ENCODE results near the gene ENTPD2.

GRCh38 chr9:136364273-136364959 is 872 bp upstream of the DNLZ start:
- PRO-cap, 5 experiments, result no peak in any of the 5 experiments
- RAMPAGE, long total RNA, 2 experiments, result no peak in any of the 2 experiments
- RRBS, result 48% methylated on average over 13 of the region's 38 CpGs

DNA sequence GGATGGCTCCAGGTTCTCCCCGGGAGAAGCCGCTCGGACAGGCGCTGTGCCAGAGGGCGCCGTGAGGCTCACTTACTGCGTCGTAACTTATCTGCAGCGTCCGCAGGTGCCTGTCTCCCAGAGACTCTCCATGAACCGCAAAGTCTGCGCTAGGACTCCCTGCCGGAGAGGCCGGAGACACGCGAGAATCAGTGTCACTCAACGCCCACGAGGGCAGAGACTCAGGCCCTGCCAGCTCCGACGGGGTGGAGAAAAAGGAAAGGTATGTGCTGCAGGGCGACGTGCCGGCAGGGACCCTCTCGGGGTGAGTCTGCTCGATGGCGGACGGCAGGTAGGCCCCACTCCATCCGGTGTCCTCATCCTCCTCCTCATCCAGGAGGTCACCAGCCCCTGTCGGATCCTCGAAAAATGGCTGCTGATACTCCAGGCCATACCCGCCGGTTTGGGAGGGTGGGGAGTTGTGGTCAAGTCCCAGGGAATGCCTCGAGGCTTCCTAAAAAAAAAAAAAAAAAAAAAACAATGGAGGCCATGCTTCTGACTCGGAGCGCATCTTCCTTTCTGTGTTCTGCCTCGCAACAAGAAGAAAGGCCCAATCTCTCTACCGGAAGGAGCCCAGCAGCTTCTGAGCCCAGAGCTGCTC is 3.2 kb downstream of the ENTR1 start:
- PRO-cap, 5 experiments, result no peak in any of the 5 experiments
- RAMPAGE, long total RNA, 2 experiments, result no peak in any of the 2 experiments
- RRBS, result 93% methylated on average over 3 of the region's 37 CpGs

- PRO-cap, 5 experiments, result no peak in any of the 5 experiments
- RAMPAGE, long total RNA, 2 experiments, result no peak in any of the 2 experiments
- RRBS, result no CpG with 5 or more reads among the region's 28 CpGs
Measured at GRCh38 chr9:136500576-136500945, 17.7 kb upstream of the SEC16A start.

- PRO-cap, 5 experiments, result no peak in any of the 5 experiments
- RAMPAGE, long total RNA, 2 experiments, result no peak in any of the 2 experiments
- RRBS, result 67% methylated on average over 4 of the region's 9 CpGs
Measured at GRCh38 chr9:136588606-136588945, 42.7 kb upstream of the NOTCH1 start.

GRCh38 chr9:136604688-136605176 is 58.0 kb upstream of the EGFL7 start:
- PRO-cap, 5 experiments, result no peak in any of the 5 experiments
- RAMPAGE, long total RNA, 2 experiments, result no peak in any of the 2 experiments
- RRBS, result 73% methylated on average over 5 of the region's 15 CpGs

- PRO-cap, 5 experiments, result no peak in any of the 5 experiments
- RAMPAGE, long total RNA, 2 experiments, result no peak in any of the 2 experiments
- RRBS, result 77% methylated on average over 10 of the region's 22 CpGs
Measured at GRCh38 chr9:136614230-136614750, 48.4 kb upstream of the EGFL7 start.

GRCh38 chr9:136617662-136618386 is 44.9 kb upstream of the EGFL7 start:
- PRO-cap, 5 experiments, result no peak in any of the 5 experiments
- RAMPAGE, long total RNA, 2 experiments, result no peak in any of the 2 experiments
- RRBS, result no CpG with 5 or more reads among the region's 19 CpGs

- PRO-cap, 5 experiments, result peak in 4 of 5 experiments; most common minus-strand start chr9:136657035 (in 3)
- RAMPAGE, long total RNA, 2 experiments, result no peak in any of the 2 experiments
- RRBS, result no CpG with 5 or more reads among the region's 38 CpGs
Measured at GRCh38 chr9:136656744-136657555, 5.8 kb upstream of the EGFL7 start.

DNA sequence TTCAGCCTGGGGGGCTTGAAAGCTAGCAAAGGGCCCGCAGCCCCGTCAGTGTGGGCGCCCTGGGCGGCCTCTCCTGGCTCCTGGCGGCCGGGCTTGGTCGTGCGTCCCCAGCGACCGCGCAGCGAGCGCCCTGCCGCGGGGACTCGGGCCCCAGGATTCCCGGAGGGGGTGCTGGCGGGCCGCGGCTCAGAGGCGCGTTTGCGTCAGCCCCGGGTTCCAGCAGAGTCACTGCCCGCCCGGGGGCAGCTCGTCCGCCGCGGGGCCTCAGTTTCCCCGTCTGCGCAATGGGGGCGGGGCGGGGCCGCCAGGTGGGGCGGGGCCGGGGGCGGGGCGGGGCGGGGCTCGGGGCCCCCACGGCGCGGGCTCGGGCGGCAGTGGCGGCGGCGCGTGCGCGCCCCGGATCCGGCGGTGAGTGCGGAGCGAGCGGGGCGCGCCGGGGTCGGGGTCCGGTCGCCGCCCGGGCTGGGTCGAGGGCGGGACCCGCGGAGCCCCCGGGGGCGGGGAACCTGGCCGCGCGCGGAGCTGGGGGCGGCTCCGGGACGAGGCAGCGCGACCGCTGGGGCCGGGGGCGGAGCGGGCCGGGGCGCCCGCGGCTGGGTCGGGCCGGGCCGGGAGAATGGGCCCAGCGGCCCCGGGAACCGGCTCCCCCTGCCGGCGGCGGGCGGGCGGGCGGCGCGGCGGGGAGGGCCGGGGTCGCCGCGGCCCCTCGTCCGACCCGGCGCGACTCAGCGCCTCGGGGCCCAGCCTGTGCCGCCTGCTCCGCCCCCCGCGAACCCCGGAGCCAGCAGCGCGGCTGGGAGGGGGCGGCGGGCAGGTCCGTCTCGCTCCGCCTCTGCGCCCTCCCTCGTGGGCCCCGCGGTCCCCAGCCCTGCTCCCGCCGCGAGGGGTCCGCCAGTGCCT is 2.9 kb downstream of the EGFL7 start:
- PRO-cap, 5 experiments, result peak in 3 of 5 experiments; most common plus-strand start position 377 of the sequence (in 1); most common minus-strand start position 230 of the sequence (in 2)
- RAMPAGE, long total RNA, 2 experiments, result start-site peak on the plus strand in 2 of 2 experiments, centred at positions 383 to 384 of the sequence, 47 to 93 reads per replicate
- RRBS, result 4% methylated on average over 73 of the region's 135 CpGs

DNA sequence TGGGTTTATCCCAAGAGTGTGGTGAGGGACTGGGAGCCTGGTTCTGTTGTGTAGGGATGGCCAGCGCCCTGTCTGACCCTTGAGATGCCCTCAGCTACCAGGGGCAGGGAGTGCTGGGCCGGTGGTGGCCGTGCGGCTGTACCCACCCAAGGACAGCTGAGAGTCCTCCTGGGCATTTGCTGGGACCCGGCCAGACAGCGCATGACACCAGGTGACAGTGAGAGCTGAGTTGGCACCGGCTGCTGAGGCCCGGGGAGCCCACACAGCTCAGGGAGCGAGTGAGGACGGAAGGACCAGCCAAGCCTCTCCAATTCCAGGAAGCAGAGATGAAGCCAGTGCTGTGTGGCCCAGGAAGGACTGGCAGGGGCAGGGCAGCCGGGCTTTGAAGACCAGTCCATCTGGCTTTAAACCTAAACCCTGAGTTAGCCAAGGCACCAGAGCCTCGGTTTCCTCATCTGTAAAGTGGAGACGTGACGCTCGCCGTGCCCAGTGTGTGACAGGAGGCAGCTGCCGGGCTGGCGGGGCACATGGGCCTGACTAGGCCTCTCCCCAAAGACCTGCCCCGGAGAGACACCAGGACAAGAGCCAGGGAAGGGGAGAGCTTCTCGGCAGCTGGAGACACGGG is 2.9 kb upstream of the AGPAT2 start:
- PRO-cap, 5 experiments, result peak in 2 of 5 experiments; most common plus-strand start position 270 of the sequence (in 1)
- RAMPAGE, long total RNA, 2 experiments, result no peak in any of the 2 experiments
- RRBS, result 25% methylated on average over 9 of the region's 21 CpGs

GRCh38 chr9:136694197-136694857 is 7.1 kb upstream of the AGPAT2 start:
- PRO-cap, 5 experiments, result no peak in any of the 5 experiments
- RAMPAGE, long total RNA, 2 experiments, result no peak in any of the 2 experiments
- RRBS, result no CpG with 5 or more reads among the region's 30 CpGs

- PRO-cap, 5 experiments, result no peak in any of the 5 experiments
- RAMPAGE, long total RNA, 2 experiments, result no peak in any of the 2 experiments
- RRBS, result no CpG with 5 or more reads among the region's 5 CpGs
Measured at GRCh38 chr9:136757144-136757343, 999 bp downstream of the LCN8 start.

DNA sequence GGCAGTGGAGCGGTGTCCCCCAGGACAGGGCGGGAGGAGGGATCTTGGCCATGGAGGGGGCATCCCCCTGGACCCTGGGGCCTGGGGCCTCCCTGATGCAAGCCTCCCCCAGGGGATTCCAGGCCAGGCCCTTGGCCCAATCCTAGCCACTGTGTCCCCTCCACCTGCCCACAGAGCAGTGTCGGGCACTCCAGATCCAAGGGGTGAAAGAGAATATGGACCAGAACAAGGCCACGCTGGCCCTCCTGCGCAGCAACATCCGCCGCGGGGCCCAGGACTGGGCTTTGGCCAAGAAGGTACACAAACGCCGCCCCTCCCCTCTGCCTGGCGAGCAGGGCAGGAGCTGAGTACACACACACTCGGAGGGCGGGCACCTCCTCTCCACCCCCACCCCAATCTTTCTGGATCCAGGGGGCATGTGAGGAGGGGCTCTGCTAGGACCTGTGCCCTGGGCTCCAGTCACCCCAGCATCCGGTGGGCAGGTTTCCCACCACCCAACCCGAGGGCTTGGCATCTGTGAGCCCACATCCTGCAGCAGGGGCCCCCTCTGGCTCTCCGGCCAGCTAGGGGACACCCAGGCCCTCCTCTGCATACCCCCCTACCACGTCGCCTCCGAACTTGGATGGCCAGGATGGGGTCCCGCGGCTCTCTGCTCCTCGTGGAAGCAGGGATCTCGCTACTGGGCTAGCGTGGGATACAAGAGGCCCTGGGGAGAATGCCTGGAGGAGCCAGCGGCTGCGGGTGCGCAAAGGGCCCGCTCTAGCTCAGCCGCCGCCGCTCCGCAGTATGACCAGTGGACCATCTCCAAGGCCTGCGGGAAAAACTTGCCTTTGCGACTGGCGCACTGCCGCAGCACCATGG is 3.0 kb downstream of the CCDC183 start:
- PRO-cap, 5 experiments, result no peak in any of the 5 experiments
- RAMPAGE, long total RNA, 2 experiments, result no peak in any of the 2 experiments
- RRBS, result 5% methylated on average over 3 of the region's 36 CpGs

DNA sequence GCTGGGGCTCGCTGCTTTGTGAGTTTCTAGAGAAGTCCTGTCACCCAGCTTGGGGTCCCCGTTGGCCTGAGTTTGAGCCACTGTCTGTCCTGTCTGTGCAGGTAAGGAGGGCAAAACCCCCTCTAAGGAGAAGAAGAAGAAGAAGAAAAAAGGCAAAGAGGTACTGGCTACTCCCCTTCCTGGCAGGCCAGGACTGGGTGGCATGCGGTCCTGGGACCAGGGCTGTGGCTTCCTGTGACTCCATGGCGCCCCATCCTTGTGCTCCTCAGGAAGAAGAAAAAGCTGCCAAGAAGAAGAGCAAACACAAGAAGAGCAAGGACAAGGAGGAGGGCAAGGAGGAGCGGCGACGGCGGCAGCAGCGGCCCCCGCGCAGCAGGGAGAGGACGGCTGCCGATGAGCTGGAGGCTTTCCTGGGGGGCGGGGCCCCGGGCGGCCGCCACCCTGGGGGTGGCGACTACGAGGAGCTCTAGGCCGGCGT is 2.2 kb upstream of the AJM1 start:
- PRO-cap, 5 experiments, result no peak in any of the 5 experiments
- RAMPAGE, long total RNA, 2 experiments, result no peak in any of the 2 experiments
- RRBS, result 69% methylated on average over 6 of the region's 21 CpGs

GRCh38 chr9:136881623-136882454 is 4.5 kb upstream of the TRAF2 start:
- PRO-cap, 5 experiments, result no peak in any of the 5 experiments
- RAMPAGE, long total RNA, 2 experiments, result no peak in any of the 2 experiments
- RRBS, result no CpG with 5 or more reads among the region's 18 CpGs

- PRO-cap, 5 experiments, result peak in 5 of 5 experiments; most common plus-strand start chr9:136901906 (in 2); most common minus-strand start chr9:136901816 (in 4)
- RAMPAGE, long total RNA, 2 experiments, result no peak in any of the 2 experiments
- RRBS, result no CpG with 5 or more reads among the region's 22 CpGs
Measured at GRCh38 chr9:136901427-136902288, 15.3 kb downstream of the TRAF2 start.

DNA sequence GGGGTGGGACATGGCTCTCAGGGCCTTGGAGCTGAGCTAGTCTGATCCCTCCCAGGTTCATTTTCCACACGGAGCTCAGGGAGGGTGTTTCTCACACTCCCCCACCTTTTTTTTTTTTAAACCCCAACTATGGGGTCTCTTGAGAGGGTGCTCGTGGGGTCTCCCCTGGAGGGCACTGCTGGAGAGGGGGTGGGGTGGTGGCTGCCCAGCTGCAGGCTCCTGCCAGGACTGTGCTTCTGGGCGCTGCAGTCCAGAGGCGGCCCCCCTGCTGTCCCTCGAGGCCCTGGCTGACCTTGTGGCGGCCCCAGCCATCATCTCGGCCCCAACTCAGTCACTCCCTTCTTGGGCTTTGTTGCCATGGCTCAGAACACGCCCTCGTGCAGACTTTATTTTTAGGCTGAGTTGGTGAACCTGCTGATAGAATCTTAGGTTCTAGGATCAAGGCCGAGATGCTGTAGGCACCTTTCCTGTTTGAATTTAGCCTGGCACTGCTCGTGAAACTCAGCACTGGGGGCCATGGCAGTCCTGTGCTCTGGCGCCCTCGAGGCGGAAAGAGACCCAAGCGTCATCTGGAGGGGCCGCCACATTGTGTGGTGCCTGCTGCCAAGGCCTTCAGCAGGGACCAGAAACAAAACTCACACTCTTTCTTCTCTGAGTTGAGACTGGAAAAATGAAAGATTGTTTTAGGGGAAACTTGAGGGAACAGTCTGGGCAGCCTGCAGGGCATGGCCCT is 22.8 kb downstream of the FBXW5 start:
- PRO-cap, 5 experiments, result no peak in any of the 5 experiments
- RAMPAGE, long total RNA, 2 experiments, result no peak in any of the 2 experiments
- RRBS, result no CpG with 5 or more reads among the region's 16 CpGs

DNA sequence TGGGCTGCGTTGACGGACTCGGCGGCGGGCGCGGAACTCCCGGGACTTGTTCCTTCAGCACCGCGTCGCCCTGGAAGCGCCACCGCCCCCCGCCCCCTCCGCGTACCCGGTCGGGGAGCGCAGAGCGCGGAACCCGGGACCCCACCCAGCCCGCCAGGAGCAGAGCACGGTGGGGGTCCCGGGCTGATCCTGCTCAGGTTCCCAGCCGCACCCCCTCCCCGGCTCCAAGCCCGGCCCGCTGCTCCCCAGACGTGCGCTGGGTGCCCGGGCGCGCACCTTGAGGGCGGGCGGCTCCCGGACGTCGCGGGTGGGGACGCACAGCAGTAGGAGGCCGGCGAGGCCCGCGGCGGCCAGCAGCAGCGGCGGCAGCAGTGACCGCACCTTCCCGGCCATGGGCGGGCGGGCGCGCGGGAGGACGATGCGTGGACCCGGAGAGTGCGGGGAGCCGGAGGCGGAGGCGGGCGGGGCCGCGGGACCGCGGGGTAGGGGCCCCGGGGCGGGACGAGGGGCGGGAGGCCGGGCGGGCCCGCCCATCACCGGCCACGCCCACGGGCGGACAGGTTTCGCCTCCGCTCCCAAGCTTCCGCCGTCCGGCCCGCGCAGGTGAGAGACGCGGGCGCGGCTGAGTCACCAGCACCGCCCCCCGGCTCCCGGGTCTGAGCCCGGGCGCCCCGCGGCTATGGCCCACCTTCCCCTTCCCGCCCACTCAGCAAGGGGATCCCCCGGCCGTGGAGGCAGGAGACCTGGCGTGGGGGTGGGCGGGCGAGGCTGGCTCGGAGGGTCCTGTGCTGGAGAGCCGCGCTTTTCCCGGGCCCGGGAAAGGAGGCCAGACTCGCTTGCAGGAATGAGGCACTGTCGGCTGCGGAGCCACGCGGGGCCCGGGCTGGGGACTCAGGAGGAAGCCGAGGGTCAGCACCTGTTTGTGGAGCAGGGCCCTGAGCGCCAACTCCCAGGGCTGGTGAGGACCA is at the start of gene ENTPD2:
TSS of gene ENTPD2 (minus strand) at position 457 of the 968 bp plus-strand sequence.
- PRO-cap, 5 experiments, result peak in 5 of 5 experiments; most common plus-strand start position 606 of the sequence (in 4)
- RAMPAGE, long total RNA, 2 experiments, result no peak in any of the 2 experiments
- RRBS, result 6% methylated on average over 89 of the region's 115 CpGs

DNA sequence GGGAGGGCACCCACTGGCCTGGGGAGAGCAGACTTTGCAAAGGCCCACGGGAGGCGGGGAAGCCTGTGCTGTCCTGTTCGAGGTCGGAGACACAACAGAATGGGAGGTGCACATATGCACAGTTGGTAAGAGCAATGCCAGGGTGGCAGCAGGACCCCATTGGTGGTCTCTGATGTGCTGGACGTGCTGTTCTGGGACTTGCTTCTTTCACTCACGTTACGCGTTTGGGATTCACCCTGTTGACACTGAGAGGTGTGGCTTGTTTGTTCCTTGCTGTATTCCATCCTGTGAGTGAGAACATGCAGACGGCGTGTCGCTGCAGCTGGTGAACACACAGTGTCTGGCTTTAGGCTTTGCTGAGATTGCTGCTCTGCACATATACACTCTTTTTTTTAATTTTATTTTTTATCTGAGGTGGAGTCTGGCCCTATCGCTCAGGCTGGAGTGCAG is 3.2 kb upstream of the ENTPD2 start:
- PRO-cap, 5 experiments, result peak in 1 of 5 experiments; most common plus-strand start position 304 of the sequence (in 1)
- RAMPAGE, long total RNA, 2 experiments, result no peak in any of the 2 experiments
- RRBS, result no CpG with 5 or more reads among the region's 12 CpGs

DNA sequence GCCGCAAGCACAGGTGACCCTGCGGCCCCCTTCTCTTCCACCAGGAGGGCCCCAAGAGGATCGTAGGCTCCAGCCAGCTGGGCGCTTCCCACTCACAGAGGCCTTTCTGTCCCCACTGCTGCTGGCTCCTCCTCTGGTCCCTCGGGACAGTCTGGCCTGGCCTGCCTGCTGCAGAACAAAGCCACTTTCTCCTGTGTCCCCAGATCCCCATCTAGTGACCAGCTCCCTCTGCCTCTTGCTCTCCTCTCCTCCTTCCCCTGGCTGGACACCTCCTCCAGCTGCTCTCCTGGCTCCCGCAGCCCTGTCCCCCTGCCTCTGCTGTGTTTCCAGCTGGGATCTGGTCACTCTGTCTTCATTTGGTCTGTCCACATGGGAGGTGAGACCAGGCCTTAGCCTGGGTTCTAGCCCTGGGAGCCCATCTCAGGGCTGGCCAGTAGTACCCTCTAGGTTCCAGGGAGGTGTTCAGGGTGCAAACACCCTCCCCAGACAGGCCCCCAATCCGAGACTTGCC is 680 bp upstream of the SAPCD2 start:
- PRO-cap, 5 experiments, result no peak in any of the 5 experiments
- RAMPAGE, long total RNA, 2 experiments, result no peak in any of the 2 experiments
- RRBS, result no CpG with 5 or more reads among the region's 7 CpGs

Data from liver (tissue), 9 donors.